RPMI7951 (cell line): ENCODE data around the gene PPP4R3B.

- RAMPAGE, long total RNA = no peak
Observed at GRCh38 chr2:54604182-54604688, 119.2 kb upstream of the EML6 start.

- RAMPAGE, long total RNA = no peak
Observed at GRCh38 chr2:54709032-54710123, 14.1 kb upstream of the EML6 start.

DNA sequence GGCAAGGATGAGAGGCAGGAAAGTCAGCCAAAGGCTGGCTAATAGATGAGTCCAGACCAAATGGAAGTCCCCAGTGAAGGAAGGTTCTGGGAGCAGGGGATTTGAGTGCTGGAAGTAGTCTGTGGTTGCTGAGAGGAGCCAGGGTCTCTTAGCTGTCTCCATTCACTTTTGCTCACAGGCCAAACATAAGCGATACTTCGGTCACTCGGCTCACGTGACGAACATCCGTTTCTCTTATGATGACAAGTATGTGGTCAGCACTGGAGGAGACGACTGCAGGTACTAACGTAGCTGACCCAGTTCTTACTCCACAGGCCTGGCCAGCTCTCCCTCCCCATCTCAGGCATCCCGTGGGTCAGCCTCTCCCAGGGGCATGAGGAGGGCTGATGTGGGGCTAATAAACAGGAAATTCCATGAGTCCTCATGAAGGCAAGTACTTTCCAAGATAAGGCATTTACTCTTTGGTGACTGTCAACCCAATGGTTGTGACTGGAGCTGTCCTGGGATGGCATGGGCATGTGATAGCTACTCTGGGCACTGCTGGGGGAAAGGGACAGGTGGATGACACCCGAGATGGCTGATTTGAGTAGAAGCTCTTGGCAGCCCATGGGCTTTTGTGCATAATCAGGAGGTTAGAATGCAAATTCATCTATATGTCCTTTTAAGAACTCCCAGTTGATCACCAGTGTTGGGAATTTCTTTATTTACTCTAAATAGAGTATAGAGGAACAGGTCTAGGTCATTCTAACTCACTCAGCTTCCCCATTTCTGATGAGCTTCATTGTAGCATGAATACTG is 81.6 kb downstream of the RTN4 start:
- RAMPAGE, long total RNA = no peak

GRCh38 chr2:55000360-55000791 is 49.9 kb downstream of the RTN4 start:
- RAMPAGE, long total RNA = no peak

DNA sequence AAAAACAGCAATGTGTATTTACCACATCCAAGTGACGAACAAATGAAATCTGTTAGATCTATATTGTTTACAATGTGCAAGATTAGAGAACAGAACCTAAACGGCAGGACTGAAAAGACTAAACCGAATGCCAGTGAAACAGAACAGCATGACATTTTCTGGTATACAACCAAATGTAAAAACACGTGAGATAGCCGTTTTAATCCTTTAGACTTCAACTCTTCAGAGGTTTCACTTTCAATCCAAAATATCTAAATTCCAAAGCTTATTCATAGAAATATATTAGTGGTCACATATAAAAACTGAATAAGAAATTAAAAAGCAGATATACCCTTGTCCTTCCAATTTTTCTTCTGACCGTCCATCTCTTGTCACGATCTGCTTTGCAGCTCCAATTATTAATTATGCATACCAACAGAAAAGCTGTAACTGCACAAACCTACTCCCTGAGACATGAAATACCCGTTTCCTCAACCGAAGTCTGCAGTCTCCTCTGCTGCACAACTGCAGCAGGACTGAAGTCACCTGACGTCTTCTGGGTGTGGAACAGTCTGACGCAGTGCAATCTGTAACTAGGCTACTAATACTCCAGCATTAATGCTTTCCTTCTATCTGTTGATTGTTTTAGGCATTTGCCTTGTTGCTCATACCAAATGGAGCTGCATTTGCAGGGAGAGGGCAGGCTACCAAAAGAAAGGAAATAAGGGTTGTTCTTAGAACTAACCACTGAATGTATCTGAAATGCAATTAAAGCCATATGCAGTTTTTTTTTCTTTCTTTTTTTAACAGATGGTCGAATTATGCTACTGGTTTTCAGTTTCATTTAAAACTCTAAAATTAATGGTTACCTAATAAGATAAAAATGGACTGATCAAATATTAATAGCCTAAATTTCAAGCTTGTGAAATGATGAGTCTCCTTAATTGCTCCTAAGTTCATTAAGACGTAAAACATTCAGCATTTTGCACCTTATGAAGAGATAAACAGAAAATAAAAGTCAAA is 40.2 kb downstream of the RTN4 start:
- RAMPAGE, long total RNA = no peak

DNA sequence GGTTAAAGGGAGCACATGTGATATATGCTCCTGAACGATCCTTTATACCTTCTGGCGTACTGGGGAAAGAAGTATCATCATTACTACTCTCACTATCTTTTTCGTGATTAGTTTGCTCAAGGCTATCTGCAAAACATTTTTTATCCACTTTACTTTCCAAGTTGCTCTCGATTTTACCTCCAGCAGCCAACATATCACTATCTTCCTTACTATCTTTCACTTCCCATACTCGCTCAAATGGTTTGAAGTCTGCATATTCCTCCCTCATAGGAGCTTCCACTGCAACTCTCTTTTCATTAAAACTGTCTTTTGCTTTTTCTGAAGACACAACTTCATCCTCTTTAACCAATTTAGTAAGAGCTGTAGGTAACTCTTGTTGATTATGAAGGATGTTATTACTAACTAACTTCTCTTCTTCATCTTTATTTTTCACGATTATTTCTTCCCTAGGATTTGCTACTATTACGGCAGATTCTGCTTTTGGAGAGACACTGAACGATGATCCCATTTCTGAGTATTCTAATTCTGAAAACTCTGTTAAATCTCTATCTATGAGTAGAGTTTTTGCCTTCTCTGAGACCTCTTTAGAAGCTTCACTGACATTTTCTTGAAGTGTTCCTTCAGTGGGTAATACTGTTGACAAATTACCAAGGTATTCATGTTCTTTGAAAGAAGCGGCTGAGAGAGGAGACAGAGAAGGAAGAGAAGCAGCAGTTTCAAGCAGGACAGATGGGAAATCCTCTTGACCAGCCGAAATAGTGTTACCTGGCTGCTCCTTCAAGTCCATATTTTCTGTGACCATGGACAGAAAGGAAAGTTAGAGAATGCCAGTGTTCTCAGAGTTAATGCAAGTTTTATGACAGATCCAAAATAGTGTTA is 23.3 kb downstream of the RTN4 start:
- RAMPAGE, long total RNA = no peak

DNA sequence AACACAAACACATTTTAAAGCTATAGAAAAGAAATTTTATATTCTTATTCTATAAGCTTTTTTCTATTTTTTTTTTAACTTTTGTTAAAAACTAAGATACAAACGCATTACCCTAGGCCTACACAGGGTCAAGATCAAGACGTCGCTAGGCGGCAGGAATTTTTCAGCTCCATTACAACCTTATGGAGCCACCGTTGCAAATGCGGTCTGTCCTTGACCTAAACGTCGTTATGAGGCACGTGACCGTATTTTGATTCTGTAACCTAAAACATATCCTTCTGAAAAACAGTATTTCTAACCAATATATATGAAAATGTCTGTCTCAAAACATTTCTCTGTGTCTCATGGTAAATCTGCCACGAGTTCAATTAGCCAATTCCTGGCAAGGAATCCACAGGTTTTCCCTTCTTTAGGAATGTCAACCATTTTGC is 1.8 kb downstream of the RTN4 start:
- RAMPAGE, long total RNA = no peak

- RAMPAGE, long total RNA = no peak
Observed at GRCh38 chr2:55099851-55100882, 49.9 kb upstream of the RTN4 start.

DNA sequence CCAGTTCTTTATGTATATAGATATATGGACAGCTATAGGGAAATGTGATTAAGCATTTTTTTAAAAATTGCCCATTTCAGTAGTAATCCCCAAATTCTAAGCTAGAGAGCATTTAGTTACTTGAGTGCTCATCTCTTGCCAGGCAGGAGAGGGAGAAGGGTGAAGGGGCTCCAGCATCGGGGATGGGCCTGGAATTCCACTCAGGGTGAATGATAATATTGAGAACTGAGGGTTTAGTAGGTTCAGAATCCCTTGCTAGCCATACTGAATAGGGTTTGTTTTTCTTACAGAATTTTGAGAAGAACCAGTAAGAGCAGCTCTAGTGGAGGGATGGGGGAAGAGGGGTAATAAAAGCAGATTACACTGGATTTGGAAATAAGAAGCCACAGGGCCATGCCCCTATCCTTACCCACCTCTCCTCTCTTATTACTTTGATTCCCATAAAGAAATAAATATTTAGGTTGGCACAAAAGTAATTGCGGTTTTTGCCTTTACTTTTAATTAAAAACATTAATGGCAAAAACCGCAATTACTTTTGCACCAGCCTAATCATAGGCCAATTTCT is 58.1 kb upstream of the RTN4 start:
- RAMPAGE, long total RNA = no peak

DNA sequence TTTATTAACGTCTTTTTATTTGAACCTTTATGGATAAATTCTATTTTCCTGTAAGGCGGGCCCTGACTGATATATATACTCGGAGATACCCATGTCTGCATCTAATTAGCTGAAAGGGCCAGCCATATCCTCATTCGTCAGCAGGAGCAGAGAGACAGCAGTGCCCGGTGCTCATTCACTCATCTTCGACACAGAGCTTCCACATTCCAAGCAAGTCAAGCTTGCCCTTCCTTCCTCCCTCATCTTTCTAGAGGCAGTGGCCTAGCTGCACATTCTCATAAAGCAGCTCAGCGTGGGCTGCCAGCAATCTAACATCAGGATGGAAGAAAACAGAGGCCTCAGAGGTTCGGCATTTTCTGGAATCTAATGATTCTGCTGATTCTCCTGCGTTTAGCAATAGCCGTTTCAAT is 68.9 kb downstream of the CLHC1 start:
- RAMPAGE, long total RNA = no peak

- RAMPAGE, long total RNA = no peak
Observed at GRCh38 chr2:55227837-55228618, 4.1 kb downstream of the CLHC1 start.

DNA sequence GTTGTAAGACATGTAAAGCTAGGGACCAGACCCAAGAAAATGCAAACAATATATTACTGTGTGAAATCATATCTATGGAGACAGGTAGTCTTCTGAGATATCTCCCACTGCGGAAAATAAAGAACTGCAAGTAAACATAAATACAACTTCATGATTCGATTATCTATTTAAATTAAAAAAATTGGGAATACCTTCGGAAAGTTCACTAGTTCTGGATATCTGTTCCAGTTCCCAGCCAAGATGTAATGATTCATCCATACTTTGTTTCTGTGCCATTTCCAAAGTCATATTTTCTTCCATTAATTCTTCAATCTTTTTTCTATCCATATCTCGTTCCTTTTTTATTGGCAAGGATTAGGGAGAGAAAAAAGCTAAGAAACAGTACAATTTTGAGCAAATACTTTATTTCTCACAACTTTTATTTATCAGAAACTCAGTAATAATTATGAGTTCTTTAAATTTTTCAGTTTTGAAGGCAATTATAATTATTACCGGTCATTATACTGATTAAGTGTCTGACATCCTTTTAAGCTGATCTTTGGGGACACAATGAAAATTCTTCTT is 74.5 kb upstream of the MTIF2 start:
- RAMPAGE, long total RNA = no peak

GRCh38 chr2:55530378-55530765 is 10.9 kb downstream of the CFAP36 start:
- RAMPAGE, long total RNA = no peak

- RAMPAGE, long total RNA = start-site peak on the minus strand at chr2:55617595-55617619, 89 and 57 reads in 2 replicates
Observed at GRCh38 chr2:55617415-55618342, at the start of gene PPP4R3B. TSS of gene PPP4R3B (minus strand) at chr2:55617622.

DNA sequence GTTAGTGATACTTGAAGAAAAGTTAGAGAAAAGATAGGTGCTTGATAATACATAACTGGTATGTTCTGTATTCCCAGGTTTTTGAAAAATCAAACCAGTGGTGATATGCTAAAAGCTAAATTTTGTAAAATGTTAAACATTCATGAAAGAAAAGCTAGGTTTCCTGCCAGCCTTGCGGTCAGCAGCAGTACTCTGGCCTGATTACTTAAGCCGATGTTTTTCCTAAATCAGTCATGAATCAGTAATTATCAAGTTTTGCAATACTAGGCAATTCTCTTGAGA is 31.0 kb upstream of the EFEMP1 start:
- RAMPAGE, long total RNA = no peak

GRCh38 chr2:56009096-56009521 is 85.5 kb upstream of the EFEMP1 start:
- RAMPAGE, long total RNA = no peak

DNA sequence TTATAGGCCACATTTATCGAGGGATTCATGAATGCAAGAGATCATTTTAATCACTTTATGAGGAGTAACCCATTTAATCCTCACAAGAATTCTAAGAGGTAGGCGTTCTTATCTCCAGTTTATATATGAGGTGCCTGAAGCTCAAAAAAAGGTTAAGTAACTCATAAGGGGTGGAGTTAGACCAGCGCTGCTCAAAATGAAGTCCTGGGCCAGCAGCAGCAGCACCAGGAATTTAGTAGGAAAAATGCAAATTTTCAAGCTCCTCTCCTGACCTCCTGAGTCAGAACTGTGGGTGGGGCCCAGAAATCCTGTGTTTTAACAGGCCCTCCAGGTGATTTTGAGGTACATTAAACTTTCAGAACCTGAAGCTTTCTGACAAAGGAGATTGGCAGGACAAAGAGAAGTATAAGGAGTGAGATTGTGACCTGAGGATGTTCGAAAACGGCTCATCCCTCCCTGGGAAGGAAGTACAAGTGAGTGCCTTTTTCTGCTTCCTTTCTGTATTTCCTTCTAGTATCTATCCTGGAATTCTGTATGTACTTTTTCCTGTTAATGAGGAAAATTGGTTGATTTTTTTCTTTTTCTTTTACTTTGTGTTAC is 66.0 kb upstream of the CCDC85A start:
- RAMPAGE, long total RNA = no peak

GRCh38 chr2:58108023-58108328 is 61.4 kb downstream of the VRK2 start:
- RAMPAGE, long total RNA = no peak

DNA sequence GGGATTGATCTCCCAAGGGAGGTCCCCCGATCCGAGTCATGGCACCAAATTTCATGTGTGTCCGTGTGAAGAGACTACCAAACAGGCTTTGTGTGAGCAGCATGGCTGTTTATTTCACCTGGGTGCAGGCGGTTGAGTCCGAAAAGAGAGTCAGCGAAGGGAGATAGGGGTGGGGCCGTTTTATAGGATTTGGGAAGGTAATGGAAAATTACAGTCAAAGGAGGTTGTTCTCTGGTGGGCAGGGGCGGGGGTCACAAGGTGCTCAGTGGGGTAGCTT is 72.0 kb downstream of the VRK2 start:
- RAMPAGE, long total RNA = no peak

DNA sequence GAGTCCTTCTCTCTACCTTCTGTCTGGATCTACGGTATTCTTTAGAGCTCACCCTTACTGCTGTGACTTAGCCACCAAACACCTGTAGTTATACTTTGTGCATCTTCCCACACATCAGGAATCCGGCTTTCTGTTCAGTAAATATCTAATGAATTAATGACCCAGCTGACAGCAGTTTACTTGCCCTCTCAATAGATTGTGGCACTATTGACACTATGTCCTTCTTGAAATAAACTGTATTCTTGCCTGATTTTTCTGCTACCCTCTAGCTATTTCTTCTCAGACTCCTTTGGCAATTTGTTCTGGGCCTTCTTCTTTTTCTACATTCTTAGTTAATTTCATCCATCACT is 124.0 kb upstream of the FANCL start:
- RAMPAGE, long total RNA = no peak